ENCODE data around the genes DDA1, SLC27A1 and MPV17L2.

- PRO-cap = bidirectional peak, plus-strand start at chr19:17309537, minus-strand start at chr19:17309248
These were observed at the start of gene DDA1 for GRCh38 chr19:17309452-17310050. TSS of gene DDA1 (plus strand) at chr19:17309563.

GRCh38 chr19:17391529-17392355, 2.3 kb downstream of the CCDC194 start:
- PRO-cap = no peak

- PRO-cap = unidirectional peak, minus-strand start at chr19:17420640; unidirectional peak, minus-strand start at chr19:17420751
These were observed 774 bp downstream of the MVB12A start for GRCh38 chr19:17420449-17421192.

GRCh38 chr19:17470284-17471241, at the start of gene SLC27A1:
TSS of gene SLC27A1 (plus strand) at chr19:17470524.
- PRO-cap = bidirectional peak, plus-strand start at chr19:17470425, minus-strand start at chr19:17470189; unidirectional peak, plus-strand start at chr19:17470530; bidirectional peak, plus-strand start at chr19:17470731, minus-strand start at chr19:17470616

DNA sequence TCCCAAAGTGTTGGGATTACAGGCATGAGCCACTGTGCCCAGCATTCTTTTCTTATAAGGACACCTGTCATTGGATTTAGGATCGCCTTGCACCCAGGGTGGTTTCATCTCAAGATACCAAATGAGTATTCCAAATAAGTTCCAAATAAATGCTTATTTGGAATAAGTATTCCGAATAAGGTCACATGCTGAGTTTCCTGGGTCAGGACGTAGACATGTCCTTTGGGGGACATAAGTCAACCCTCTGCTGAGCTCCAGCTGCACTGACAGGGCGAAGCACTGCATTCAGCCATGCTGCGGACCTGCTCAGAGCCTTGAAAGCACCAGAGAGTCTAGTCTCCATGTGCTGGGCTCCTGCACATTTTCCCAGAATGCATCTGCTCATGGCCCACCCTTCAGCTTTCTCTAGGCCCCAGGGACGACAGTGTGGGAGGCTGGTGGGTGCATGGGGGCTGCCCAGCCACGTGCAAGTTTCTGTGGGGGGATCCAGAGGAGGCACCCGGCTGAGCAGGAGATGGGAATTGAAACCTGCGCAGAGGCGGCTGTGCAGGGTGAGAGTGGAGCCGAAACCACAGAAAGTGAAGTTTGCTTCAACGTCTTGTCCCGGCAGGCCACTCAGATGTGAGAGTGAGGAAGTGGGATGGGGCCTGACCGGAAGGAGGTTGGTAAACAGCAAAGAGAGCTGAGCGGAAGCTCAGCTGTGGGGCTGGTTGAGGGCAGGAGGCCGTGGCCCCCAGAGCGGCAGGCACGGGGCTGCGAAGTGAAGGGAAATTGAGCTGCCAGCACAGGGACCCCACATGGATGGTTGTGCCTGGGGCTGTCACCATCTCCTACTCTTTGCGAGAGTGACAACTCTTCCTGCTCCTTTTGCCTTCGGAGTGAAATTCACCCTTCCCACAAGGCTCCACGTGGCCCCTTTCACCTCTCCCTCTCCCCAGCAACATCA, 4.0 kb upstream of the NIBAN3 start:
- PRO-cap = no peak

DNA sequence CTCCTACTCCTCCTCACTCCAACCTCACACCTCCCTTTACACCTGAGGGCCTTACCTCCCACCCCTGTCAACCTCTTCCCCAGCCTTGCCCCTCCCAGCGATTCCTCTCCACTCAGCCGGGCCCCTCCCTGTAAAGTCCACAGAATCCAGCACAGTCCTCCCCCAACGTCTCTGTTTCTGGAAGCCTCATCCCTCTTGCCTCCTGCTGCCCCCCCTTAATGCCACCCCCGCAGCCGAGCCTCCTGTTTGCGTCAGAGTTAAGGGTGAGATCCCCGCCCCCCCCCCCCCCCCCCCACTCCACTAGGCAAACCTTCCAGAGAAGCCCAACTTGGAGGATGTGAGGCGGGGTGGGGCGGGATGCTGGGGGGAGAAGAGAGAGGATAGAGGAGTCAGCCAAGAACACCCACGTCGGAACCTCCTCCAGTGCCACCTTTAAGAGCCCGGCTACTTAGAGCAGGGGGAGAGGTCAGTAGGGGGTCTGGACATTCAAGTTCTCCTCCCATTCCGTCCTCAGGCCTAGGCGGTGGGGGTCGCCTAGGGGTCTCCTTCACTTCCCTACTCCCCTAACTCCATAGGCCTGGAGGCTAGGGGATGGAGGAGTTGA, 2.0 kb downstream of the UNC13A start:
- PRO-cap = no peak

DNA sequence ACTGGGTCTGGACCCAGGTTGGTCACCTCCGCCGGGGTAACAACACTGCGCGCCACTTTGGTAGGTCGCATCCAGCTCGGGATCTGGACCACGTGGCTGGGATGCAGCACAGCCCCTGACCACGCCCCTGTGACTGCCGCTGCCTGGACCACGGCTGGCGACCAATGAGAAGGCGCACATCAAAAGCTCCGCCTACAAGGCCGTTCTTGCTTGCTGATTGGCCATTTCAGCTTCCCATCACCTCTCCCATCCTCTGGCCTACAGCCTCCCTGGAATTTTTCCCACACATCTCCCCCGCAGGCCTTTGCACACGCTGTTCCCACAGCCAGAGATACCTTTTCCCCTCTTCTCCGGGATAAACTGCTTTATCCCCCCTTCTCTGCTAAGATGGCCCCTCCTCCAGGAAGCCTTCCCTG, 12.5 kb upstream of the MAP1S start:
- PRO-cap = no peak

GRCh38 chr19:17727029-17727889, 8.0 kb downstream of the MAP1S start:
- PRO-cap = no peak

- PRO-cap = no peak
These were observed 4.7 kb downstream of the JAK3 start for GRCh38 chr19:17842859-17843673.

- PRO-cap = no peak
These were observed 1.4 kb downstream of the JAK3 start for GRCh38 chr19:17846169-17846959.

GRCh38 chr19:17873759-17874600, 2.2 kb downstream of the SLC5A5 start:
- PRO-cap = no peak

- PRO-cap = no peak
These were observed 24.7 kb upstream of the PIK3R2 start for GRCh38 chr19:18127951-18129013.

- PRO-cap = no peak
These were observed 638 bp downstream of the PIK3R2 start for GRCh38 chr19:18153657-18153945.

DNA sequence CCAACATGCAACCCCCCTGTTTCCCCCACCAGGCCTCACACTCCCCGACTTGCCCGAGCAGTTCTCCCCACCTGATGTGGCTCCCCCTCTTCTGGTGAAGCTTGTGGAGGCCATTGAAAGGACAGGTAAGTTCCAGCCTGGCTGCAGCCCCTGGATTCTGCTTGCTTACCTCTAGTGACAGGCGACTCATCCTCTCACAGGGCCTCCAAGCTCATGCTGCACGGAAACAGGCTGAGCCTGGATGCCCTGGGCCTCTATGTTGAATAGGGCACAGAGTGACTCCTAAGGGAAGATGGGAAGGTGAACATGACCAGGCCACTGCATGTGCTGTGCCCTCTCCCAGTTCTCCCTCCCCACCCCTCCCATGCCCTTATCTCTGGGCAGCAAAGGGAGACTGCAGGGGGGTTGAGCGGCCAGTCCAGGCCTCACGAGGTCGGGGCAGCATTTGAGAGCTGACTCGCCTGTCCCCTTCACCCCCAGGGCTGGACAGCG, 7.5 kb downstream of the PIK3R2 start:
- PRO-cap = no peak

- PRO-cap = no peak
These were observed 672 bp upstream of the IFI30 start for GRCh38 chr19:18173006-18173276.

- PRO-cap = bidirectional peak, plus-strand start at chr19:18193077, minus-strand start at chr19:18192791; unidirectional peak, plus-strand start at chr19:18193218; unidirectional peak, plus-strand start at chr19:18193363
These were observed at the start of gene MPV17L2 for GRCh38 chr19:18192595-18193538. TSS of gene MPV17L2 (plus strand) at chr19:18193218.

DNA sequence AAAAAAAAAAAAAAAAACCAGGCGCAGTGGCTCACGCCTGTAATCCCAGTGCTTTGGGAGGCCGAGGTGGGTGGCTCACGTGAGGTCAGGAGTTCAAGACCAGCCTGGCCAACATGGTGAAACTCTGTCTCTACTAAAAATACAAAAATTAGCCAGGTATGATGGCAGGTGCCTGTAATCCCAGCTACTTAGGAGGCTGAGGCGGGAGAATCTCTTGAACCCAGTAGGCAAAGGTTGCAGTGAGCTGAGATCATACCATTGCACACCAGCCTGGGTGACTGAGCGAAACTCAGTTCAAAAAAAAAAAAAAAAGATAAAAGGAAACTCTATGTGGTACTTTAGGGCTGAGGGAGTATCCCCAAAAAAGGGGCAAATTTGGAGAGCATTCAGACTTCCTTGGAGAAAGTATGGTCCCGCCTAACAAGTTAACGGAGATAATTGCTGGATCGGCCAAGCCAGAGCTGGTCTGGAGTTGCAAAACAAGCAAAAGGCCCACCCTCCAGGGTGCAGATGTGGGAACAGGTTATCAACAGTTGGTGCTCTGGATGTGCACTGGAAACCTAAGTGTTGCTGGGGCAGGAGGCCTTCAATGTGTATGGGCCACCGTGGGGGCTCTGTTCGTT, 3.0 kb downstream of the IQCN start:
- PRO-cap = no peak

DNA sequence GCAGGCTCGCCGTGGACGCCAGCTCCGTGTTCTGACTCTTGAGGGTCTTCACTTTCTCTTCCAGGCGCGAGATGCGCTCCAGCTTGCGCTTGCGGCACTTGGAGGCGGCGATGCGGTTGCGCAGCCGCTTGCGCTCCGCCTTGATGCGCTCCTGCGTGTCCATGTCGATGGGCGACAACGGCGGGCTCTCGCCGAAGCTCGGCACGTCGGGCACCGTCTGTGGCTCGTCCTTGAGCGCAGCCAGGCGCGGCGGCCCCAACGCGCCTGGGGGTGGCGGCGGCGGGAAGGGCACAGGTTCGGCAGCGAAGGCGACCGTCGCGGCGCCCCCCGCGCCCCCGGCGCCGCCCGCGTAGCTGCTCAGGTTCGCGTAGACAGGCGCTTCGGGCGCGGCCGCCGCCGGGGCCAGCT, 882 bp downstream of the JUND start:
- PRO-cap = no peak

DNA sequence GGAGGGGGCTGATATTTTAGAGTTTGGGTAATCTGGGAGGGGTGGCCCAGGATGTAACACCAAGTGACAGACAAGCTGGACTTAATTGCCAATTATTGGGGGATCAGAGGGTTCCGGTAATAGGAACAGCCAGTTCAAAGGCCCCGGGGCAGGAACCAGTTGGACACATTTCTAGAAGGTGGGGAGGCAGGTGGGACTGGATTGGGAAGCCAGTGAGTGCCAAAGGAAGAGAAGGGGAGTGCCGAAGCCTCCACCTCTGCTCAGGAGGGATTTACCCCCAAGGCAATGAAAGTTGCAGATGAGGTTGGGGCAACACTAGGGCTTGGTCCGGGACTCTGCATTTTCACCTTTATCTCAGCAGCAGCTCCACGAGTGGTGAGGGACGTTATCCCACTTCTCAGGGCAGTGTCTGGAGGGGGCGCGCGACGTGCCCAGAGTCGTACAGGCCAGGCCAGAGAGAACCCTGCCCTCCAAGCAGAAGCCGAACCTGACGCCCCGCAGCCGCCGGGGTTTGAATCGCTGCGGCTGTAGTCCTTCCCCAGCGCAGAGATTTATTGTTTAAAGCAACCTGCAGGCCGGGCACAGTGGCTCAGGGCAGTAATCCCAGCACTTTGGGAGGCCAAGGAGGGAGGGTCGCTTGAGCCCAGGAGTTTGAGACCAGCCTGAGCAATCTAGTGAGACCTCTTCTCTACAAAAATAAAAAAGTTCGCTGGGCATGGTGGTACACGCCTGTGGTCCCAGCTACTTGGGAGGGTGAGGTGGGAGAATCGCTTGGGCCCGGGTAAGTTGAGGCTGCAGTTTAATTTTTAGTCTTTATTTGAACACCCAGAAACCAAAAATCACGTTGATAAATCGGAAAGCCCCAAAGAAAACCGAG, 5.8 kb upstream of the JUND start:
- PRO-cap = no peak

GRCh38 chr19:18293343-18293853, 12.0 kb upstream of the JUND start:
- PRO-cap = no peak